Osteocyte (in vitro differentiated cells): ENCODE results near the genes TRIM69, SEMA6D and CEP152.

- PRO-cap: bidirectional peak, plus-strand start at chr15:44729073, minus-strand start at chr15:44728871
Measured at GRCh38 chr15:44728565-44728960, 7.8 kb upstream of the TRIM69 start.

DNA sequence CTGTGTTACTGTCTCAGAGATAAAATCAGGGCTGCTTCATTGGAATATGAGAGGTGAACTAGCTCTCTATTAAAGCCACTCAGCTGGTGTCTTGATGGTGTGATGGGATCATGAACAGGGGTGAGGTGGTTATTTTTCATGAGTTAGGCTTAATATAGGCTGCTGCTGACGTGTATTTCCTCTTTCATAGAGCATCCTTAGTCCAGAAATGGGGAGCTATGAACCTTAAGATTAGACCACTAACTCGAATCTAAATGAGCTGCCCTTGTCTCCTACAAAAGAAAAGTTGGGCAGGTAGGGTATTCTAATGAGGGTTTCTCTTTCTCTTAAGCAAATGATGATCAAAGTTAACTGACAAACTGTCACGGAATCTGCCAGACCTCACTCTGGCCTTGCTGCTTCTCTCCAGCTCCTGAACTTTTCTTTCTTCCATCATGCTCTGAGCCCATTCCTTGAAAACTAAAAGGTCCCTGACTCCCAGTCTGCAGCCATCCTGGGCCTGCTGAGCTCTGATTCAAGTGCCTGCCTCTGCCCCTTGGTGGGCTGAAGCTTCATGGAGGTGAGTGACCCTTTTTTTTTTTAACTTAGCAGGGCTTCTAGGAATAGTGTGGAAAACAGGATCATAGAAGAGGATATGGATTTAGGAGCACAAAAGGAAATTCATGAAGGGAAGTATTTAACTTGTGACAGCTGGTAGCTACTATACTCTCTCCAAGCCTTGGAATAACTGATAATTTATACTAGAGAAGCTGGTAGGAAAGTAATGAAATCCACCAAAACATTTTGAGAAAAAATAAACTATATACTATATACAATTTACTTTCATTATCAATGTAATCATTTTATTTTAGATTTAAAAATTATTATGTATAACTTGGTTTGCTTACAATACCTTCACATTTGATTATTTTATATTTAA lies at the start of gene TRIM69:
Gene TRIM69 (plus strand): TSS at position 377 of the 919 bp plus-strand sequence.
- PRO-cap: no peak

DNA sequence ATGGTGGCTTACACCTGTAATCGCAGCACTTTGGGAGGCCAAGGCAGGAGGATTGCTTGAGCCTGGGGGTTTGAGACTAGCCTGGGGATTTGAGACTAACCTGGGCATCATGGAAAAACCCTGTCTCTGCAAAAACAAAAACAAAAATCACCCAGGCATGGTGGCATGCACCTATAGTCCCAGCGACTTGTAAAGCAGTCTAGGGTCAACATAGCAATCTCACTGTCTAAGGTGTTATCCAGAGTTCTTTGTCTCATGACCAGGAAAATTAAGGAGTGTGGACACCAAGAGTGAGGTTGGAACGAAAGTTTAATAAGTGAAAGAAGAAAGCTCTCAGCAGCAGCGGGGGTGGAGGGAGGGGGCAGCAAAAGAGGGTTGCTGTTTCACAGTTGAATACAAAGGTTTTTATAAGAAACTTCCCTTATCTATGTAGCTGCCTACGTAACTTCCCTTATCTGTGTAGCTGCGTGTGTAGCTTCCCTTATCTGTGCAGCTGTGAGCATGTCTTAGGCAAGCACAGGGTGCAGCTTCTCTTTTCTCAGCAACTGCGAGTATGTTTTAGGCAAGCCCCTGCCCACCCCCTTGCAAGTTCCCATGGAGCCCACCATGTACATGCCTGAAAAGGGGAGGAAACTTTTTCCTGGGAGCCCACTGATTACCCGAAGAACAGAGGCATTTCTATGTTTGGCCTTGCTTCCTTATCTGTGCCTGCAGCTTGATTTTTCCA lies 25.6 kb downstream of the SORD start:
- PRO-cap: no peak

GRCh38 chr15:45128676-45129662 lies 710 bp downstream of the DUOXA1 start:
- PRO-cap: no peak

DNA sequence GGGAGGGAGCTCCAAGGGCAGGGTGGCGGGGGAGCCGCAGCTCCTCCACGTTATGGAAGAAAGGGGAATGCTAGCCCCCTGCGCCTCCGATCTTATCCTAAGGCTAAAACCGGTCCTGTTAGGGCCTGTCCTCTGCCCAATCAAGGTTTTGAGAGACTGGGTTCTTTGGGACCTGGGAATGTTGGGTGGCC lies 248 bp downstream of the DUOX1 start:
- PRO-cap: no peak

- PRO-cap: no peak
Measured at GRCh38 chr15:45169364-45170122, 18.2 kb downstream of the SHF start.

DNA sequence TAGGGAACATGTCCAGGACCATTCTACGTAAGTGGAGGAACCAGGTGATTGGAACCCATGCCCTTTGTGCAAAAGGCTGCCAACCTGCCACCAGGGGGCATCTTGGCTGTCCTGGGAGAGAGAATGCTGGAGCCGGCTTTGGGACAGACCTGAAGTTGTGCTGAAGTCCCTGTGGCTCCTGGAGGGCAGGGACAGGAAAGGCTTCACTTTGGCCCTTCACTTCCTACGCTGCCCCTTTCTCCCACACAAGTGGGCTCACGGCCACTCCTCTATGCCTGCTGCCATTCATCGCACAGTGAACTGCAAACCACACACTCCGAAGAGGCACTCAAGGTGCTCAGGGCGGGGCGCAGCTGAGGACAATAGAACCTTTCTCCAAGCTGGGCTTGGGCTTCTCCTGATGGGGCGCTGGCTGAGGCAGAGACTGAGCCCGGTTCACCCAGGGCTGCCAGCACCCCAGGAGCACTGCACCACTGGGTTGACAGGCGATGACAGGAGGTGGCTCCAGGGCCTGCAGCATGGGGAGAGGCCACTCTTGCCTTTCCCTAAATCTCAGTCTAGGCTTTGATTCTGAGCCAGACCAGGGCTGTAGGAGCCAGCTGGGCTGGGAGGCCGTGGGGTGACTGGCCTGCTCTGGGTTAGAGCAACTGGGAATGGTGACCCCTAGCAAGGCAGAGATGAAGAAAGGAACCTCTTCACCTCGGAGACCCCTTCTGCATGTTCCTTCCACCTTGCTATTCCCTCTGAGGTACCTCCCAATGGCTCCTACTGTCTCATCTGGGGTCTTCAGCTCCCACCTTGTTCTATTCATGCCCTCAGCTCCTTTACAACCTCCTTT lies 8.3 kb downstream of the SHF start:
- PRO-cap: no peak

DNA sequence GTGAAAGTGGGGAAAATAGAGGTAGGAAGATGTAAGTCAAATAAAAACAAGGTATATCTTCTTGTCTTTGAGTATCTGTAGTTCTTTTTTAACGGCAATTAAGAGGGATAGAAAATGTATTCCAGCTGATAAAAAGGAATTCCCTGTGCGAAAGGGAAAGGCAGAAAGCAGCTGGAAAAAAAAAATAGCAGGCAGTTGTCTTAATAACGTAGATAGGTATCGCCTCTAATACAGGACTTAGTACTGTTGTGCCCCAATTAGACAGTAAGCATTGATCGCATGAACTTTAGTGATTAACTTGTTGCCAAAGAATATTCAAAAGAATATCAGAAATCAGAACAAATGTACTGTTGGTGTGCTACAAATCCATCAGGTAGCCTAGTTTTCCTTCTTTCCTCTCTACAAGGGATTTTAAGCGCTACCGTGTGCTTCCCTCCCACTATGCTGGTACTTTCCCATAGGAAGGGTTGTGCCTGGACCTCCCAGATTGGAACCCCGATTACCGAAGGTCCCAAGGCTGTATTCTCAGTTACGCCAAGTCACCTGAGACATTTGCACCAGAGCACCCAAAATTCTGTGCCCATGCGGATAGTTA lies 643 bp upstream of the SPATA5L1 start:
- PRO-cap: no peak

- PRO-cap: no peak
Measured at GRCh38 chr15:45521552-45521858, 1.1 kb downstream of the SLC30A4 start.

GRCh38 chr15:45539578-45540079 lies 17.1 kb upstream of the SLC30A4 start:
- PRO-cap: no peak

GRCh38 chr15:45948821-45949351 lies 314.1 kb downstream of the SQOR start:
- PRO-cap: no peak

DNA sequence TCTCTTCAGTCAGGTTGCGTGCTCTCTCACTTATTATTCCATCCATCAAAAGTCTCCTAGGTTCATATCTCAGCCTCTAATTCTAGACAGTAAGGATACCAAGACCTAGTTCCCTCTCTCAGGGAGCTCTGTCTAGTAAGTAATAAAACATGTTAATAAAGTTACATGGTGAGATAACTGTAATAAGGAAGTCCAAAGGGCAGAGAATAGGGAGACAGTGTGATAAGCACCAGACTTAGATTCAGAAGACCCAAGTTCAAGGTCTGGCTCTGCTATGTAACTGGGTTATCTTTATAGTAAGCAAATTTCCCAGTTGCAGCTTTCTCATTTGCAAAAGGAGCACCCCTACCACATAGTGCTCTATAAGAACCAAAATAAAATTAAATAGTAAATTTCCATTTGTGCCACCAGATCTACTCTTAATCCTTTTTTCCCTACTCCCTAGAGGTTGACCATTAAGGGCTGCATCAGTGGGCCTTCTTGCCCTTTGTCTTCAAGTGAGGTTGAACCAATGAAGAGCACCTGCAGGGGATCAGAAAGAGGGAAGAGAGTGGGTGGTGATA lies 8.7 kb upstream of the SEMA6D start:
- PRO-cap: no peak

DNA sequence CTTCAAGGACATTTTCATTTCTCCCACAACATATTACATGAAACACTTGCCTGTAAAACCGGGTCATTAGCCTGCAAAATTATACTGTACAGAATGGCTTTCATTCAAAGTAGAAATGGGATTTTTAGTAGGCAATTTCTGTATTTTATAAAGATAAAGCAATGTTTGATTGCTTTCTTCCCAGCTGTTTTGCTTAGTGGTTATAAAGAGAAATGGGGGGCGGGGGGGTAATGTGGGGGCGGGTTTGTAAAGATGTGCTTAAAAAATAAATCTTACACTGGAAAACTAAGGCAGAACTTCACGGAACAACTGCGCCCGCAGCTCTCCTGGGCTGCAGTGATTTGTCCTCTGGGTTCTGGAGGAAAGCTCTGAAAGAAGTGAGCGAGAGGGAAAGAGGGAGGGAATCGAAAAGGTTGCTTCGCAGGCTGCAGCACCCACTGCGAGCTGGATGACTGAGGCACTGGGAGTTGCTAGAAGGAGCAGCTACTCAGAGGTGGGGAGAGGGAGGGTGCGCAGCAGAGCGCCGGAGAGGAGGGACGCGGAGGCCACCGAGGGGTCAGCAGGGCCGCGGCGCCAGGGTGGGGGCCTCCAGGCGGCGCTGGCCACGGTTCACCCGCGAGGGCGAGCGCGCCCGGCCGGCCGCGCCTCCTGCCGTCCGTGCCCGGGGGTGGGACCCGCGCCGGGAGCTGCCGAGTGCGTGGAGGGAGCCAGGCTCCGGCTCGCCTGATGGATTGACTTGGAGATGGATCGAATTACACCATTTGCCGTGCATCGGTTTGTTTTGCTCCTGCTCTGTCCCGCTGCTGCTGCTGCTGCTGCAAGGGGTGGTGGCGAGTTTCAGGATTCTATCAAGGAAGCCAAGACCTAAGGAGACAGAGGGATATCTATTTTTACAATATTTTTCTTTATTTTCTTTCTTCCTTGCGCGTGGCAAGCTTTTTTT lies at the start of gene SEMA6D:
Gene SEMA6D (plus strand): TSS at position 795 of the 943 bp plus-strand sequence.
- PRO-cap: unidirectional peak, plus-strand start at position 437 of the sequence; bidirectional peak, plus-strand start at position 795 of the sequence, minus-strand start at position 713 of the sequence

DNA sequence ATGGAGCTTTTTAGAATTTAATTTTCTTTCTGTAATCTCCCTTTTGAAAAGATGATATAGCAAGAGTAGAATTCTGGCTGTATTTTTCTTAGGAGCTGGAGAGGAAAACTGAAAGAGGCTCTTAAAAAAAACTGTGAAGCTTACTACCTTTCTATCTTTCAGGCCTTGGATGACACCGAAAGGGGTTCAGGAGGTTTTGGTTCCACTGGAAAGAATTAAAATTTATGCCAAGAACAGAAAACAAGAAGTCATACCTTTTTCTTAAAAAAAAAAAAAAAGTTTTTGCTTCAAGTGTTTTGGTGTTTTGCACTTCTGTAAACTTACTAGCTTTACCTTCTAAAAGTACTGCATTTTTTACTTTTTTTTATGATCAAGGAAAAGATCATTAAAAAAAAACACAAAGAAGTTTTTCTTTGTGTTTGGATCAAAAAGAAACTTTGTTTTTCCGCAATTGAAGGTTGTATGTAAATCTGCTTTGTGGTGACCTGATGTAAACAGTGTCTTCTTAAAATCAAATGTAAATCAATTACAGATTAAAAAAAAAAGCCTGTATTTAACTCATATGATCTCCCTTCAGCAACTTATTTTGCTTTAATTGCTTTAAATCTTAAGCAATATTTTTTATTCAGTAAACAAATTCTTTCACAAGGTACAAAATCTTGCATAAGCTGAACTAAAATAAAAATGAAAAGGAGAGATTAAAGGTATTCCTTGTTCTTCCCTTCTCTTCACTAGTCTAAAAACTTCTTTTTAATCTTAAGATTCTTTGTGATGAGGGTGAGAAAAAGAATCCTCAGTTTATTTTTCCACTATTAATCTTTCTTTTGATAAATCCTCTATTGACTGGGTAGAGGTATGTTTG lies 10.9 kb downstream of the DUT start:
- PRO-cap: no peak

GRCh38 chr15:48445282-48445727 lies 114.1 kb downstream of the DUT start:
- PRO-cap: no peak

- PRO-cap: no peak
Measured at GRCh38 chr15:48489852-48490409, 155.6 kb downstream of the FBN1 start.

- PRO-cap: no peak
Measured at GRCh38 chr15:48565867-48566382, 79.6 kb downstream of the FBN1 start.

DNA sequence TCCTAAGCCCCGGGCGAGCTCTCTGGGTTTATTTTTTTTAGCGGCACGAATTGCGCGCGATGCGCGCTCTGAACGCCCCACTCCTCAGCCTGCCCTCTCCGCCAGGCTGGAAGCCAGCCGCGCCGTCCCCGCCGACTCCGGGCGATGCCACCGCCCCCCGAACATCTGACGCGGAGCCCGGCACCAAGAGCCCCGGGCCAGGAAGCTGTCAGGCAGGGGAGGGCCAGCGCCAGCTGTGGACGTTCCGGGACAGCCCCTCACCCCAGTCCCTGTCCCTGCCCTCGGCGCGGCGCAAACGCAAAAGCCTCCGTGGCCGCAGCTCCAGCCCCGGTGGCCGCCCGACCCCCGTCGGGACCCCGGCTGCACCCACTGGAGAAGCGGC lies 313 bp downstream of the FBN1 start:
- PRO-cap: bidirectional peak, plus-strand start at position 211 of the sequence, minus-strand start at position 108 of the sequence

- PRO-cap: no peak
Measured at GRCh38 chr15:48762224-48762897, 48.5 kb downstream of the CEP152 start.

DNA sequence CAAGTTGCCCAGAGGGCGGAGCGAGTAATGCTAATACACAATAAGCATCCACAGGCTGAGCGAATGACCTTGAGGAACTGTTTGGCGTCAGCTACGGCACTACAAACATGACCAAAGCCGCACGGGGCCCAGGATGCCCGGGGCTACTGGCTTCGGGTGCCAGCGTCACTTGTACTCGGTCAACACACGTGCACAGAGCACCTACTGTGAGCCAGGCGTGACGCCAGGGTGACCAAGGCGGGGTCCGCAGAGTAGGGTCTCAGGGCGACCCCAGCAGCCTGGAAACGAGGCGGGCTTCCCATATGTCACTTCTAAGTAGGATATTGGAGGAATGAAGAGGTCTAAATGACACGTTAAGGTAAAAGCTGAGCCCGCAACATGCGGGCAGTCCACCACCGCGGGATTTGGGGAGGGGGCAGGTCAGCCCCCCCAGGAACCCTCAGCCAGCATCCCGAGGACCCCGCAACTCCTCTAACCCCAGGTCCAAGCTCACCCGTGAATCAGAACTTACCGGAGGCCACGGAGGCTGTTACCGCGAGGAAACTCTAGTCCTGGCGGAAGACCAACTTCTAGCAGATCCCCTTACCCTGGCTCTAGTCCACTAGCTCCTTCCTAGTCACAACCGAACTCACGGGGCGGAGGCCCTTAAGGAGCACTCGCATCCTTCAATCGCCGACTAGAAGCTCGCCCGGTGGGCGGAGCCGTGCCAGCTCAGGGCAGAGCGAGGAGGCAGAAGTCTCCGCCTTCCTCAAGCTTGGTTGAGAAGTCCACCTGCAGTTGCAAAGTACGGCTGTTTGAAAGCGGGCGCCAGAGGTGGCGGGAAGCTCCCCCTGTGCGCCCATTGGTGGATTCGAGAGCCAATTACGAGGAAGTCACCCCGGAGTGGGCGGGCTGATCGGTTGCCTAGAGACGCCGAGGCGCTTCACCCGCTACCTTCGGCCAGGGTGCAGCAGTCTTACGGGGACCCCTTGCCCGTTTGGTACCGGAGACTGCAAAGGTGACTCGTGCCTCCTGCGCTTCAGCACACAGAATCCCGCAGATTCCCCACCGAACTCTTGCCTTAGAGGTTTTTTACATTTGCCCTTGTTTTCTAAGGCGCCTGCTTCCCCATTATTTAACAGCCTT lies at the start of gene CEP152:
Gene CEP152 (minus strand): TSS at position 620 of the 1,125 bp plus-strand sequence.
- PRO-cap: bidirectional peak, plus-strand start at position 761 of the sequence, minus-strand start at position 686 of the sequence